ENCODE measurements around a stretch of chr4.

- PRO-cap, result no peak
Measured at GRCh38 chr4:89752733-89753452, 84.1 kb downstream of the SNCA start.

GRCh38 chr4:90532772-90532971 lies 405.5 kb downstream of the CCSER1 start:
- PRO-cap, result unidirectional peak, minus-strand start at chr4:90532850

DNA sequence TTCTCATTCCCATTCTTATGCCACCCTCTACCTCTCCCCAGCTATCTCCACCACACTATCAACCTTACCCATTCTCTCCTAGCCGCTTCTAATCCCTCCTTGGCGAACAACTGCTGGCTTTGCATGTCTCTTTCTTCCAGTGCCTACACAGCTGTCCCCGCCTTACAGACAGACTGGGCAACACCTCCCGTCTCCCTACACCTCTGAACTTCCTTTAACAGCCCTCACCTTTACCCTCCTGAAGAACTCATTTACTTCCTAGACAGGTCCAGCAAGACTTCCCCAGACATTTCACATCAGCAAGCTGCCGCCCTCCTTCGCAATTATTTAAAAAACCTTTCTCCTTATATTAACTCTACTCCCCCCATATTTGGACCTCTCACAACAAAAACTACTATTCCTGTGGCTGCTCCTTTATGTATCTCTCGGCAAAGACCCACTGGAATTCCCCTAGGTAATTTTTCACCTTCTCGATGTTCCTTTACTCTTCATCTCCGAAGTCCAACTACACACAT lies 274.9 kb upstream of the GRID2 start:
- PRO-cap, result no peak

DNA sequence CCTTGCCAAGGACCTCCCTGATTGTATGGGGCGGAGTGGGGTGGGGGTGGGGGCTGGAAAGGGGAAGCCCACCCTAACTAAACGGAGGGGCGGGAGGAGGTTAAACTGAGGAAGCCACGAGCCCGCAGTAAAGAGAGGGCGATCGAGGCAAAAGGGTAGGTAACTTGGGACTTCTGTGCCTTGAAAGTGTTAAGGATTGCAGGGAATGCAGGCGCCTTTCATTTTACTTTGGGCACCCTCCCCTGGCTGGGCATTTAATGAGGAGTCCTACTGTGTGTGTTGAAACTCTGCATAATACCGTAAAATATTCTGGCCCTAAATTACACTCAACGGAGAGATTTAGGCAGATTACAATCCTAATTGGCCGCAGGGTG lies 996 bp upstream of the ATOH1 start:
- PRO-cap, result unidirectional peak, plus-strand start at position 130 of the sequence

DNA sequence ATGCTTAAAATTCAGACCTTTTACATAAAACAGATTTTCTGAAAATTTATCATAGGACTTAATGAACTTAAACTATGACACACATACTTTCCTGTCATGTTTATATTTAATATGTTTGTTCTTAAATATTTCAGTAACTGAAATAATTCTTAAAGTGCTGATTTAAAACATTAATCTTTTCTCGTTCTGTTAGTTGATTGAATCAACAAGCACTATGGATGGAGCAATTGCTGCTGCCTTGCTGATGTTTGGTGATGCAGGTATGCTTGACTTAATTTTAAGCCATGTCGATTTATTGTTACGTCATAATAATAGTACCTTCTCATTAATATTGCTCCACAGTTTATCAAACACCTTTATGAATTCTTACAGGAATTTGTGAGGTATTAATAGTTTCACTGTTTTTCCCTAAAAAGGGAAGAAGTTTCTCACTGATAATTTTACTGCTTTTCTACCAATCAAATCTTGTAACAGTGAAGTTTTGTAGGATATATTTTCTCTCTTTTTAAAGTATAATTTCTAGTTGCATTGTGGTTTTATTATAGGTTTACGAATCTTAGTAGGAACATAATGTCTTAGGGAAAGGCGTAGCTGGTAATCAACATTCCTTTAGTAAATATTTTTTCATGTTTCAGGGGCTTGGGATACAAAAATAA lies 29.2 kb downstream of the SMARCAD1 start:
- PRO-cap, result no peak

GRCh38 chr4:94463333-94463994 lies 11.7 kb downstream of the PDLIM5 start:
- PRO-cap, result no peak

DNA sequence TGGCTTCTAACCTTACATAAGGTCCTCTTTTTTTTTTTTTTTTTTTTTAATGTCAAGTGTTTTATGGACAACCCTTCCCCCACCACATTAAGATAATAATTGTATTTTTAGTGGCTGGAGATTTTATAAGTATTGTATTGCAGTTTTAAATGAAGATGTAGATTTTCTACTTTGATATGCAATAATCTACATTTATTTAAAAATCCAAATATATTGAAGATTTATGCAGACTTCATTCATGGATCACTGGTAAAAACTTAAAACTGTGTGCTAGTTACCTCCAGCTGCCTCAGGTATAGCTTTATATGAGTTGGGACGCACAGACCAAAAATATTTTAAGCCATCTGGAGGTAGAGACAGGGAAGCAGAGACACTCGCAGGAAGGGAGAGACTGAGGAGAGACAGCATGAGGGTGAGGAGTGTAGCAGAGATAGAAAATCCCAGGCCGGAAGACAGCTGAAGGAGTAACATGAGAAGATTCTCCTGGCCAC lies 84.1 kb downstream of the PDLIM5 start:
- PRO-cap, result no peak

DNA sequence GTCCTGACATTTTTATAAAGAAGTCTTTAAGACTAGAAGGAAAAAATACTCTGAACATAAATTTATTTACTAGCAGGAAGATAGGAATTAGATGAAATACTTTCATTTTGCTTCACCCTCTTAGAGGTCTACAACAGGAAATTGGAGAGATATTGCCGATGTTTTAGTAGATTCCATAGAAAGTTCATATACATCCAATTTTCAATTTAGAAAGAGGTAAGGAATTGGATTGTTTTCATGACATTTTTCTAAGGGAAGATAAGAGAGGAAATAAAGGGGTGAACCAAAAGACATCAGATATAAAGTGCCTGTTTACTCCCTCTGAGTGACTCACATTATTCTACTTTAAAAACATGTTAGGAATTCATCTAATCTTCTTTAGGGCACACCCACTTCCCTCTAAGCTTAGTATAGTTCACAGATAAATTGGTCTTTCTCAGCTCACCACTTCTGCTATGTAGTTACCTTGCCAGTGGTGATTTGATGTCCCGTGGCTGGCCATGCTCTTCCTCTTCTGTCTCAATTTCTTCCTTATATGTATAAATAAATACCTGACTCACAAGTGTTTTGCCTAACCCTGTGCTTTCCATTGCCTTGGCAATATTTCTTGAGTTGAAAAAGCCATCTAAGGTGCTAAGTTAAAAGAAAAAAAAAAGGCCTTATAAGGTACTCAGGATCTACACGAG lies 96.7 kb downstream of the PDLIM5 start:
- PRO-cap, result bidirectional peak, plus-strand start at position 472 of the sequence, minus-strand start at position 342 of the sequence

- PRO-cap, result no peak
Measured at GRCh38 chr4:94598607-94599425, 147.1 kb downstream of the PDLIM5 start.

GRCh38 chr4:94638696-94639603 lies 118.8 kb upstream of the BMPR1B start:
- PRO-cap, result no peak

DNA sequence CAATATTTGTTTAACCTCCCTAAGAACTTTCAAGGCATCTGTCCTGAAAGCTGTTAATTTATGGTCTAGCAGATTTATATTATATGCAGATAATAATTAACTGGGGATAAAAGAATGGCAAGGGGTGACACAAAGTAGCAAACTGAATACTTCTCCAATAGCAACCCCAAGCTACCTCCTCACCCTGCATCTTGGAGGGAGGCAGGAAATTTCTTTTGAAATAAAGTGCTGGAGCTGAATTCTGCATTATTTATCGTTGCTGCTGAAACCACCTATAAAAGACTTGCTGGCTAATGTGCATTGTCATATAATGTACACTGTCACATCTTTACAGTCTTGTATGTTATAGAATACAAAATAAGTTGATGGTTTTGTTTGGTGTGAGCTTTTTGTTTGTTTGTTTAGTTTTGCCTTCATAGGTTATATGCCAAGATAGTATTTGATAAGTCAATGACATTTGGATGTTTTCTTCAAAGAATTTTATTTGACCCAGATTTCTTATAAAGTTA lies 91.5 kb upstream of the BMPR1B start:
- PRO-cap, result no peak

DNA sequence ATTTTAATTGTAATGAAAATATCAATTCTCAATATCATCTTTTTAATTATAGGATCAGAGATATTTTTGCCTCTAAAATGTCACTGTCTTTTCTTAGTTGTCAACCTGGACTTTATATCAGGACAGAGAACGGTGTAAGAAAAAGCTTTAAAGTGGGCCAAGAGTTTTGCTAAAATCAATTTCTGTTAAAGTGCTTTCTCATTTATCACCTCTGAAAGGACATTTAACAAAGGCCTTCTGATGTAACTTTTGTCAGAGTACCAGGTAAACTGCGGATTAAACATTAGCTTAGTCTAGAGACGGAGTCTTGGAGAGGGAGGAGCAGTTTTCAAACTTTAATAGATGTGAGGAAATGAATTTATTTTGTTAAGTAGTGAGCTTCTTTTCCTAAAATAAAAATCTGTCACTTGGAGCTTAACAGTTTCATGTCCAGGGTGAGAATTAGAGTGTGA lies 33.8 kb upstream of the BMPR1B start:
- PRO-cap, result no peak

DNA sequence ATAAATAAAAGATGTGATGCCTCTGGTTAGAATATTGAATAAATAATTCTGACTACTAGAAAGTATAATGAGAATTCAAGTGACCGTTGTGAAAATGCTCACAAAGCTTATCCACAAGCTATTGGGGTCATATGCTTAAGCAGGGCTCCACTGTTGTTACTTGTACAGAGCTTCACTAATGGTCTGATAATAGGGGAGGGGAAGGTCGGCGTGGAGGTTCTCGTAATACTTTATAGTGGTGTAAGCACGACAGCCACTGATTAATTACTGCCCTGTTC lies 11.7 kb downstream of the UNC5C start:
- PRO-cap, result no peak

- PRO-cap, result no peak
Measured at GRCh38 chr4:95543554-95544153, 5.1 kb downstream of the UNC5C start.

GRCh38 chr4:97721115-97721584 lies 422.1 kb downstream of the STPG2 start:
- PRO-cap, result no peak

GRCh38 chr4:98226272-98226909 lies 34.8 kb upstream of the RAP1GDS1 start:
- PRO-cap, result no peak

- PRO-cap, result unidirectional peak, minus-strand start at chr4:98232345
Measured at GRCh38 chr4:98232174-98232794, 28.9 kb upstream of the RAP1GDS1 start.

GRCh38 chr4:98468464-98469155 lies 189.8 kb downstream of the TSPAN5 start:
- PRO-cap, result no peak

DNA sequence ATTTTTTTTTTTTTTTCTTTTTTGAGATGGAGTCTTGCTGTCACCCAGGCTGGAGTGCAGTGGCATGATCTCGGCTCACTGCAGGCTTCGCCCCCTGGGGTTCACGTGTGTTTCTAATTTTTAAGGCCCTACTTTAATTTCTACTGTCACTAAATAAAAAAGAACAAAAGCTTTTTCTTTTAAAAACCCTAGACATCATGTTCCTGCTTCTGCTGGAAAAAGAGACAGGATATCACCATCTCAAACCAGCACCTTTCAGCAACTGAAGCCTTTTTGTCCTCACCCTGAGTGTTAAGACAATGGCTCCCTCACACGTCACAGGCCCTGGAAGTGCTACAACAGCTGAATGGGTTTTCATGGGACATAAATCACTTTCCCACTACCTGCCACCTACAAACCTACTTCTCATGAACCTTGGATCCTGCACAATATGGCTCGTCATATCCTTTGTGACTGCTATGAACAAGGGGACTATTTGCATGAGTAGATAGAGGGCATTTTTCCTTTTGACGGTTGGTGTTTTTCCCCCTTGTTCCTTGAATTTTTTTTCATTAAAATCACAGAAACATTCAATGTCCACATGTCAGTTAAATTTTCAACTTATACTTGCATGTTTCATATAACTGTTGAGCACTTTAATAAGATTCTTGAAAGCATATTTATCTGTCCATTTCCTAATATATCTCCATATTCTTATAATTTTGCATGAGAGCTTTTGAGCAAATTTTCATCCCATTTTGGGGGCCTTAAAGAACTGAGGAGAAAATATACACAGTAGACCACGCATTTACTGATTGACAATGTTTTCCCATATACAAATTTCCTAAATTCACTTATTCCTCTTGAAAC lies 93.5 kb downstream of the TSPAN5 start:
- PRO-cap, result unidirectional peak, minus-strand start at position 264 of the sequence

- PRO-cap, result no peak
Measured at GRCh38 chr4:98603944-98604313, 54.5 kb downstream of the TSPAN5 start.